OCI-LY7 (cell line): ENCODE data around the genes CLDN24 and STOX2.

DNA sequence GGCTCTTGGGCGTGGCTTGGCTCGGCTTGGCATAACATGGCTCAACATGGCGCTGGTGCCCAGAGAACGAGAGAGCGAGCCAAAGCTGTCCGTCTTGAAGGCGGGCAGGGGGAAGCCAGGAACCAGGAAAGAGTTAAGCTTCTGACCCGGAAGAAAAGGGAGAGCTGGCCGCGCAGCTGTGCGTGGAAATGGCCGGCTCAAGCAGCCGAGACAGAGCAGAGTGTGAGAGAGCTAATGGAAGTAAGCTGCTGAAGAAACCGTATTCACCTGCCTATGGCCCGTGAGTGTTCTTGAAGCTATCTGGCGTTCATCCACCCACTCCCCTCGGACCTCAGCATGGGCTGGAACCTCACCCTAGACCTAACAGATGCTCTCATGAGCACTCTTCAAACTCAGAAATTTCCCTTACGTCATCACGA lies 286.4 kb upstream of the AGA start:
- PRO-cap, result no peak
- RAMPAGE, long total RNA, result no peak

GRCh38 chr4:178378505-178378885 lies 936.3 kb upstream of the AGA start:
- PRO-cap, result no peak
- RAMPAGE, long total RNA, result no peak

DNA sequence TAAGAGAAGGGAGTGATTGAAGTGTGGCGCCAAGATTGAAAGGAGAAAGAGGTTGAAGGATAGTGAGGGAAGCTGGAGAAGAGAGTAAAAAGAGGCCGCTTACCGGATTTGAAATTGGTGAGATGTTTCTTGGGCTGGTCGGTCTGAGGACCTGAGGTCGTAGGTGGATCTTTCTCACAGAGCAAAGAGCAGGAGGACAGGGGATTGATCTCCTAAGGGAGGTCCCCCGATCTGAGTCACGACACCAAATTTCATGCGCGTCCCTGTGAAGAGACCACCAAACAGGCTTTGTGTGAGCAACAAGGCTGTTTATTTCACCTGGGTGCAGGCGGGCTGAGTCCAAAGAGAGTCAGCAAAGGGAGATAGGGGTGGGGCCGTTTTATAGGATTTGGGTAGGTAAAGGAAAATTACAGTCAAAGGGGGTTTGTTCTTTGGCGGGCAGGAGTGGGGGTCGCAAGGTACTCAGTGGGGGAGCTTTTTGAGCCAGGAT lies 1727.7 kb upstream of the AGA start:
- PRO-cap, result no peak
- RAMPAGE, long total RNA, result no peak

DNA sequence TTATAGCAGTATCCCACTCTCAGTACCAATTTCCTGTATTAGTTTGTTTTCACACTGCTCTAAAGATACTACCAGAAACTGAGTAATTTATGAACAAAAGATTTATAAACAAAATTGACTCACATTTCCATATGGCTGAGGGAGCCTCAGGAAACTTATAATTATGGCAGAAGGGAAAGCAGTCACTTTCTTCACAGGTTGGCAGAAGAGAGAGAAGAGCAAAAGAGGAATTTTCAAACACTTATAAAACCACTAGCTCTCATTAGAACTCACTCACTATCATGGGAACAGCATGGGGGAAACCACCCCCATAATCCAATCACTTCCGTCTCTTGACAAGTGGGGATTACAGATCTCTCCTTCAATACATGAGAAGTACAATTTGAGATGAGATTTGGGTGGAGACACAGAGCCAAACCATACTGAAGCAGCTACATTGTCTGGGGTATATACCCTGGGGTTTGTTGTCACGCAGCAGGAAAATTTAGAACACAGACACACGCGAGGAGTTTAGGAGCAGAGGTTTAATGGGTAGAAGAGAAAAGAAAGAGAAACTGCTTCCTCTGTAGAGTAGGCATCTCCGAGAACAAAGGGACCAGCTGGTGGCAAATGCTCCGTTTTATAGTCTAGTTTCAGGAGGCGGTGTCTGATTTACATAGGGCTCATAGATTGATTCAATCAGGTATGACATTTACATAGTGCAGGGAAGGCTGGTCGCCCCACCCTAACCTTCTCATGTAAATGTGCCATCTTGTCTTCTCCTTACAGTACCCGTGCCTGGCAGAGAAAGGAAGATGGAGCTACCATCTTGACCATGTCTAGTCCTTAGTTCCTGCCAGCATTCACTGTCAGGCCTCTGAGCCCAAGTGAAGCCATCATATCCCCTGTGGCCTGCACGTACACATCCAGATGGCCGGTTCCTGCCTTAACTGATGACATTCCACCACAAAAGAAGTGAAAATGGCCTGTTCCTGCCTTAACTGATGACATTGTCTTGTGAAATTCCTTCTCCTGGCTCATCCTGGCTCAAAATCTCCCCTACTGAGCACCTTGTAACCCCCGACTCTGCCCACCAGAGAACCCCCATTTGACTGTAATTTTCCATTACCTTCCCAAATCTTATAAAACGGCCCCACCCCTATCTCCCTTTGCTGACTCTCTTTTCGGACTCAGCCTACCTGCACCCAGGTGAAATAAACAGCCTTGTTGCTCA lies 2277.8 kb upstream of the AGA start:
- PRO-cap, result no peak
- RAMPAGE, long total RNA, result no peak

DNA sequence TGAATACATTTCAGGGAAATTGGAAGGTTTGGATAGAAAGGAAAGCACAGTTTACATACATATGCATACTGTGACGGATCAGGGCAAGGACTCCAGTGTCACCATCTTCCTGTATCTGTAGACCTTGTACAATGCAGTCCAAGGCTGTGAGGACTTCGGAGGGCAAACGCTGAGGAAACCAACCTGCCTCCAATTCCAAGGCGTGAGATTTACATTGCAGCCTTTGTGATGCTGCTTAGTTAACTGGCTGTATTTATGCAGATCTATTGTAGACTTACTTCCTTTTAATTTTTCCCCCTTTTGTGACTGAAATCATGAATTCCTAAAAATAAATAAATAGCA lies 2185.7 kb upstream of the TENM3 start:
- PRO-cap, result no peak
- RAMPAGE, long total RNA, result no peak

DNA sequence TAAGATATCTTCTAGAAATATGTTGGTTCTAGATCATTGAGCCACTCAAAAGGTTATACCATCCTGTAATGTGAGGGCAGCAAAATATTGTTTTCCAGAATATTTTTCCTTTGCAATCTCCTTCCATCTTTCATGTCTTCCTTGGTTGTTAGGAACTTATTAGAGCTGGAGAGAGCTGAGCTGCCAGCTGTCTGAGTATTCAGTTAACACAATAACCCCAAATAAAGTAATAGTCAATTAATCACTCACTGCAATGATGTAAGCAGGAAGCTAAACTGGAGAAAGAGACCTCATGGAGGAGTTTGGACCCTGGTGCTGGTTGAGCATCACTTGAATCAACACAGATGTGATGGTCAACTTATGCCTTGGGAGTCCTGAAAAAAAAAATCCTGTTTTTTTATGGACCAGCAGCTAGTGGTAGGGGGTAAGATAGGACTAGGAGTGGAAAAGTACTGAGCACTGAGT lies 2089.3 kb upstream of the TENM3 start:
- PRO-cap, result no peak
- RAMPAGE, long total RNA, result no peak

GRCh38 chr4:181258654-181258981 lies 984.6 kb upstream of the TENM3 start:
- PRO-cap, result no peak
- RAMPAGE, long total RNA, result no peak

- PRO-cap, result no peak
- RAMPAGE, long total RNA, result no peak
Measured at GRCh38 chr4:182748256-182748711, 168.9 kb downstream of the DCTD start.

- PRO-cap, result no peak
- RAMPAGE, long total RNA, result no peak
Measured at GRCh38 chr4:182806107-182807333, 110.7 kb downstream of the DCTD start.

GRCh38 chr4:182916672-182917049 lies 525 bp downstream of the DCTD start:
- PRO-cap, result no peak
- RAMPAGE, long total RNA, result no peak

GRCh38 chr4:183037321-183037941 lies 61.6 kb upstream of the WWC2 start:
- PRO-cap, result no peak
- RAMPAGE, long total RNA, result no peak

DNA sequence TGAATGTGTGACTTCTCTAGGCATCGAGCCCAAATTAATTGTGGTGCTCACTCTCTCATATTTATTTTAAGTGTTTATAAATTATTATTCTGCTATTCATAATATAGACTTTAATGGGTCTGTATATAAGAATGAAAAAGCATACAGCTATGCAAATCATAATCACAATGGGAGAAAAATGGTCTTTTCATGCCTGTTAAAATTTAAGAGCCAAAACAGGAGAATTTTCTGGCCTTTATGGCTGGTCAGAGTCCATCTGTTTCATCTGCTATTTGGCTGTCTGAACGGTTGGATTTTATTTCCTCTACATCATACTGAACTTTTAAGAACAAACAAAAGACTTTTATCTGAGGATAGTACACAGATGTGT lies 18.1 kb upstream of the WWC2 start:
- PRO-cap, result no peak
- RAMPAGE, long total RNA, result no peak

- PRO-cap, result no peak
- RAMPAGE, long total RNA, result no peak
Measured at GRCh38 chr4:183322371-183322700, at the start of gene CLDN24. Gene CLDN24, minus strand, starts transcription at chr4:183322426.

GRCh38 chr4:183503553-183504041 lies 1.3 kb upstream of the ING2 start:
- PRO-cap, result bidirectional peak, plus-strand start at chr4:183503833, minus-strand start at chr4:183503794; bidirectional peak, plus-strand start at chr4:183503958, minus-strand start at chr4:183503923
- RAMPAGE, long total RNA, result no peak

DNA sequence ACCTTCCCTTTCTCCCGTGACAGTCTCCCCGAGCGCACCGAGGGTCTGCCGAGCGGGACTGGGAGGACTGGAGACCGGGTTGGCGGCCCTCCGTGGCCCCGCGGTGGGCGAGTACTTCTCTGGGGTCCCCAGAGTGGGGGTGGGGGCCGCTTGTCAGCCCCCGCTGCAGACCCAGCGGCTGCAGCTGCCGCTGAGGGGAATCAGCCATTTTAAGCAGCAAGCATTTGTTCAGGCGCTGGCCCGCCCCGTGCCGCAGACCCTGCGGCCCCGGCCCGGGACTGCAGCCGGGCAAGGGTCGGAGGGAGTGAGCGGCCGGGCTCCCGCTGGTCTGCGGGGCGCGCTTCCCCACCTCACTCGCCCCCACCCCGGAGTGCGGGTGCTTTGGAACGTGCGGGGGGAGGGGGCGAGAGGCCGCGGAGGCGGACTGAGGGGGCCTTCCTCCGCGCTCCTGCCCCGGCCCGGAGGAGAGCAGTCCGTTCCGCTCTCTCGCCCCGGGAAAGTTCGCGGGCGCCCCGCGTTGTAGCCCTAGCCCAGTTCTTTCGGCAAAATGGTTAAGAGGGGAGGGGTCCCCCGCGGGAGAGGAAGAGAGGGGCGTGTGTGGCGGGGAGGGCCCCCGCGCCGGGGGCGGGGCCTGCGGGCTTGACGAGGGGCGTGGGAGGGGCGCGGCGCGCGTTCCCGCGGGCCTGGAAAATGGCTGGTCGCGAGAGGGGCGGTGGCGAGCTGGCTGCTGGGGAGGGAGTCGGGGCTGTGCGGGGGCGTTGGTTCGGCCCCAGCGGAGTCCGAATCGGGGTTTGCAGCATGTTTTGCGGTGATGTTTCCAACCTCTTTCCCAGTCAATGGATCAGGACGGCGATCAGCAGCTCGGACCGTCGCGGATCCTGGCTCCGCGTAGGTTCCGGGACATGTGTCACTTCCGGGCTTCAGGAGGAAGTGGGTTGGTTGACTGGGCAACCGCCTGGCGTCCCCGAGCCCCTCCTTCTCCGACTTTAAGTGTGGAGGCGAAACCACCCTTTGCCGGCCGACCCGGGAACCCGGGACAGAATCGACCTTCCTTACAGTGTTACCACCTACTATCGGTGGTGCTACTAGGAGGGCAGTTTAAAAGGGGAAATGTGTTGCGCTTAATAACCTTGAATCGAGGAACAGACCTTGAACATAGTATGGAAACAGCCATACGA lies 962 bp downstream of the ING2 start:
- PRO-cap, result bidirectional peak, plus-strand start at position 680 of the sequence, minus-strand start at position 549 of the sequence; unidirectional peak, minus-strand start at position 880 of the sequence
- RAMPAGE, long total RNA, result no peak

DNA sequence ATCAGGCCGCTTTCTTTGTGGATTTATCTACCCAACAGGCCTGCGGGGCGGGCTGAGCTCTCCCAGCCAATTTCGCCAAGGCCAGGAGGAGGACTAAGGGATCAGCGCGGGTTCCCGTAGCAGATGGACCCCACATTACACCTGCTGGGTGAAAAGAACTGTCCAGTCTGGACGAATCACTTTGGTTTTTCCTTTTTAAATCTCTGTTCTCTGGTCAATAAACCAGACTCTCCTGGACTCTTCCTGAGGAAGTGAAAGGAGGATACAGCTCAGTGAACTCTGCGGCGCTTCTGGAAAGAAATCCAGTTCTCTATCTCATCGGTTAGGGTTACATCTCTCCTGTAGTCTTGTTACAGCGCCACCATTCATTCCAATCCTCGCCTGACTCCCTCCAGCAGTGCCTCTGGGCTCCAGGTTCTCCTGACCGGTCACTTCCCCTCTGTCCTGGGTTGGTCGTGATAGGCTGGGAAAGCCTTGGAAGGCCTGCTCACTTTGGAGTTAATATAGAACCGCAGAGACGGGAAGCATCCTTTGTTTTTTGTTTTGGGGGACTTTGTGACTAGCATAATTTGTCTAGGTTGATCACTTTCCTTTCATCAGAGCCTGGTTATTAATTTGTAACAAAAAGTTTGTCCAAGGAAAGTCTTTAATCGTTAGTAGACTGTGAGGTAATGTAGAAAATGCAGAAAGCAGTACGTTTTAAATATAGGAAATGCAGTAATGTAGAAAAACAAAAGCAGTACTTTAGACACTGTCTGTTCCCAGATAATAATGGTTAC lies 97.0 kb upstream of the STOX2 start:
- PRO-cap, result no peak
- RAMPAGE, long total RNA, result no peak

DNA sequence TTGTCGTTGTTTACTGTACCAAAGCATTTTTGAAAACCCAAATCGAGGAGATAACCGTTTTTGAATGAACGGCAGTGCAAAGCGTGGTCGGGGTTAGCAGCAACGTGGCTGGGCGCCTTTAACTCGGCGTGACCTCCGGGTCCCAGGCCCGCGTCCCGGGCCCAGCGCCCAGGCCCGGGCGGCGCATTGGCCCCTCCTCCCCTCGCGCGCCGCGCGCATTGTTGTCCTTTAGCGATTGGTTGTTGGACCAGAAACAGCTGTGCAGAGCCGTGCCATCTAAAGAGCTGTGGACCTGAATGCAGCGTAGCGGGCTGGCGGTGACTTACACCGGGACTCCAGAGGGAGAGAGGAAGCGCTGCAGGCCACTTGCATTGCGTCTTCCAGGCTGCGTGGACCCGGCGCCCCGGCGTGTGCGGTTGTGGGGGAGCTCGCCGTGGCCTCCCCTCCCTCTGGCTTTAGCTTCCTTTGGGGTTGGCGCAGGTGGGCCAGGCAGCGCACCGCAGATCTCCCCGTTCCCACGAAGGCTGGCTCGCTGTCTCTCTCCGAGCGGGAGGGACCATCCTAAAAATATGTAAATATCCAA lies at the start of gene STOX2:
TSS of gene STOX2 (plus strand) at position 250 of the 583 bp plus-strand sequence.
- PRO-cap, result no peak
- RAMPAGE, long total RNA, result no peak

DNA sequence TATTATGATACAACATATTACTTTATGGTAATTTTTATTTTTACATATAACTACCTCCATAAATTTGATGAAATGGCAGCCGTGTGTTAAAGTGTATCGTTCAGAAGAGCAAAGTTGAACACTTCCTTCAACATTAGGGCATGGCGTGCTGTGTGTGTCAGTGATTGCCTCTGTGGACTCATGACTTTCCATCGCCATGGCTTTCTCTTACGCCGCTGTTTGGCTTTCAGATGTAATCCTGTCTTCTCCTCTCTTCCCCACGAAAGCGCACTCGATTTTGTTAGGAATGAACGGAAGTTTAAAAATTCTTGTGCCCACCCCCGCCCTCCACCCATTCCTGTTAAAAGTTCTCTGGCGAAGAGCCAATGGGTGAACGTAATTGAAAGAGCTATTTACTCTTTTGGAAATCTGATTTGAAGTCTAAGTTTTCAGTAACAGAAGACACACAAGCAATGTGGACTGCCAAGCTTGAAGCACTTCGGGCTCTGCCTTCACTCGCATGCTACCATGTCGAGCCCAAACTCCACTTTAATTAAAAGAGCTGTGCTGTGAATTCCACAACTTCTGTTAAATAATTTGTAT lies 115.0 kb downstream of the STOX2 start:
- PRO-cap, result no peak
- RAMPAGE, long total RNA, result no peak

GRCh38 chr4:184097089-184097716 lies 120.5 kb downstream of the ENPP6 start:
- PRO-cap, result no peak
- RAMPAGE, long total RNA, result no peak

DNA sequence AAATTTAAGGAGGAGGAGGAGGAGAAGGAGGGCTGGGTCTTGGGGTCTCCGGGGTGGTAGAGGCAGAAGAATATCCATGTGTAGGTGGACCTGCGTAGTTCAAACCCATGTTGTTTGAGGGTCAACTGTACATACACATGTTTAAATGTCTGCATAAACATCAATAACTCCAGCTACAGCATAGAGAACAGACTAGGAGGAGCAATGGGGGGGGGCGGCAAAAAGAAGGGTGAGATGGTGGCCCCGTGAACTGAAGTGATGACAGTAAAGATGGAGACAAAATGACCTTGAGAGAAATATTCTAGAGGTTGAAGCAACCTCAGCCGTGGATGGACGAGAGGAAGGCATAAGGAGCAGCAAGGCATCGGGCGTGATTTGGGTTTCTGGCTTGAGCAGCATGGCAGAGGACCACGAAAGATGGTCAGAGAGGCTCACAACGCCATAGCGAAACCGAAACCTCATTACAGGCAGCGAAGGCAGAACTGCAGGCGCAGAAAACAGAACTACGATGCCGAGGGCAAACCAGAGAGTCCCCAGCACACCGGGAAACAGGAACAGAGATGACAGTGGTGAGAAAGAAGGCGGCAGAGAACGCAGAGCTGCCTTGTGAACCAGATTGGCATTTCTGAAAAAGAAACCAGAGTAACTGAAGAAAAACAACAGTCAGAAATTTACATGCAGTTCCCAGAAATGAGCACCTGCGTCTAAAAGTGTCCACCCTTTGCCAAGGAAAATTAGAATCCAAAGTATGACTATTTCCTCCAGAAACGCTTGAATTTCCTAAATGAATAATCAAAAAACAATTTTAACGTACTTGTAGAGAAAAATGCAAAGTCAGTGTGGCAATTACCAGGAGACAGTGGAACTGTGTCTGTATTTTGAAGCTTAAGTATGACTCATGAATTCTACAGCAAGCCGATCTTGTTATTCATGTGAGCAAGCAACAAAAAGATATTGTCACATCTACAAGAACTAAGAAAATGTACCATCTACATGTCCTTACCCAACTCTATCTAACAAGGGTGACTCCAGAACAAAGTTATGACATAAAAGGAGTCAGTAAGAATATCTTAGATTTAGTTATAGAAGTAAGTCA lies 50.3 kb upstream of the ENPP6 start:
- PRO-cap, result bidirectional peak, plus-strand start at position 557 of the sequence, minus-strand start at position 419 of the sequence
- RAMPAGE, long total RNA, result no peak